HCT116 (cell line): ENCODE measurements around the genes UTP6, CDK5R1 and MYO1D.

- RRBS: 17% methylated on average over 45 of the region's 97 CpGs
Measured at GRCh38 chr17:31558518-31559459, 167.3 kb downstream of the RAB11FIP4 start.

- RRBS: no CpG with 5 or more reads among the region's 4 CpGs
Measured at GRCh38 chr17:31577625-31577976, 186.1 kb downstream of the RAB11FIP4 start.

GRCh38 chr17:31631572-31632209, 227.4 kb downstream of the COPRS start:
- RRBS: no CpG with 5 or more reads among the region's 8 CpGs

- RRBS: 3% methylated on average over 11 of the region's 51 CpGs
Measured at GRCh38 chr17:31901292-31902170, at the start of gene UTP6. UTP6 (minus strand) TSS chr17:31901708.

- RRBS: no CpG with 5 or more reads among the region's 2 CpGs
Measured at GRCh38 chr17:31999947-32000384, 7.2 kb upstream of the LRRC37B start.

DNA sequence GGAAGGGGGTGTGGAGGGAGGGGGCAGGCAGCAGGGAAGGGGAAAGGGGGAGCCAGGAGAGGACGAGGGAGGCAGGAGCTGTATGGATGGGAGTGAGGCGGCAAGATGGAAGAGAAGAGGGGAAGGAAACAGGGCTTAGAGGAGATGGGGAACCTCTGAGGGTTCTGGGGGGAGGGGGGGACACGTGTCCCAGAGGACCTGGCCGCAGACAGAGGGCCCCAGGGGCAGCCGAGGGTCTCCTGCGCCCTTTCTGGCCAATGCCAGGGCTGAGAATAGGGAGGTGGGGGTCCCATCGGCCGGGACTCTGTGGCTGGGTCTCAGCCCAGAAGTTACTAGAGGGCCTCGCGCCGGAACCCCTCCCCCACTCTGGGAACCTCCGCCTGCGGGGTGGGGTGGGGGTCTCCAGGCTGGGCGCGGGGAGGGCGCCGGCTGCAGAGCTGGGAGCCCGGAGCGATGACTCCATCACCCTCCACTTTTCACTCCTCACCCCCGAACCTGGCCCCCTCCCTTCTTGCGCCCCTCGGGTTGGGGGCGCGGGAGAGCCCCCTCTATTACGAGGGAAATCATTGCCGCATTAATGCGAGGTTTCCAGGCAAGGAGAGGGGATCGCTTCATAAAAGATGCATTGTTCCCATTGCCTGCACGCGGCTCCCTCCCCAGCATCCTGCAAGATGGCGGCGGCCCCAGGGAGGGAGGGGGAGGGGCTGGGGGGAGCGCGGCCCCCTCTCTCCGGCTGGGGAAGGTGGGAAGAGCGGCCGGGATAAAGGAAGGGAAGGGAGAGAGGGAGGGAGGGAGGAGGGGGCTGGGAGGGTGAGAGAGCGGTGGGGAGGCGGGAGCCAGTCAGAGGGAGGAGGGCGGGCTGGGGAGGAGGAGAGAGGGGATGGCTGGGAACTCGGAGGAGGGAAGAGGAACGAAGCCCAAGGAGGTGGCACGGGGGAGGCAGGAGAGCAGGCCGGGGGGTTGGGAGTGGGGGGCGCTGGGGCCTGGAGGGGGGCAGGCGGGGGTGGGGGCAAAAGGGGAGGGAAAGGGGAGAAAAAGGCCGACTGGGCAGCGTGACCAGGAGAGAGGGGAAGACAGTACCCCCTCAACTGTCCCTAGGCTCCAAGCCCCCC, 58.4 kb upstream of the RHOT1 start:
- RRBS: no CpG with 5 or more reads among the region's 48 CpGs

DNA sequence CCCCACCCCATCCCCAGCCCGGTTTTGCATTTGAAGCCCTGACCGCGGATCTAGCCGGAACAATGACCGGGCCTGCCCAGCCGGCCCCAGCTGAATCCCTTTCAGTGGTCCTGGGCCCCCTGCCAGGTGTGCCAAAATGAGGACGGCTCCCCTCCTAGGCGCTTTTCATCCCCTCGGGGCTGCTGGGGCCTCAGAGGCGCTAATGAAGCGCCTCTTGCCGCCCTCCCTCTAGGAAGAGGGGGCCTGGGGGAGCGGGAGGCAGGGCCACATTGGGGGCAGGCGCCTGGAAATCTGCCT, 57.1 kb upstream of the RHOT1 start:
- RRBS: no CpG with 5 or more reads among the region's 14 CpGs

DNA sequence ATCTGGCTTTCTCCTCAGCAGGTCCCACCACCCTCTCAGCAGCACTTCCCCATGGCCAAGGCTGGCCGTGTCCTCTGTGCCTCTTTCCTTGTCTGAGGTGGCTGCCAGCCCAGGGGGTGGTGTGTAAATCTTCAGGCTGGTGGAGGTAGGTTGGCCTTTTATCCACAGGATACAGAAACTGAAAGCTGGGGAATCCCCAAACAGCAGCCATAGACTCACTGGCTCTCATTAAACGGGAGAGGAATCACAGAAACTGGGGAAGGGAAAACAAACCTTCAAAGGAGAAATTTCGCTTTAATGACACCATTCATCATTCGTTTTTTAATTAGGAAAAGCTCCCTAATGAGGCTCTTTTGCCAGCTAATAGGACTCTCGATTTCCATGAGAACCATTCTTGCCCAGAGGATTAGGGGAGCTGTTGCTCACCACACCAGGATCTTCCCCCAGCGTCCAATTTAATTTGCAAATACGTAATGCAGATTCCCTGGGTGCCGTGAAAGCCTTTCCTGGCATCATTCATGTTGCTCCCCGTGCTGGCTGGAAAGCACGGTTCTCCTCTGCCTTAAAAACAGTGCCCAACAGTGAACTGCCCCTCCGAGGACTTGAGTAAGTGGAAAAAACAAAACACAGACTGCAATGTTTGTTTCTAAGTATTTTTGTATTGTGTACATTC, 17.9 kb downstream of the C17orf75 start:
- RRBS: no CpG with 5 or more reads among the region's 11 CpGs

DNA sequence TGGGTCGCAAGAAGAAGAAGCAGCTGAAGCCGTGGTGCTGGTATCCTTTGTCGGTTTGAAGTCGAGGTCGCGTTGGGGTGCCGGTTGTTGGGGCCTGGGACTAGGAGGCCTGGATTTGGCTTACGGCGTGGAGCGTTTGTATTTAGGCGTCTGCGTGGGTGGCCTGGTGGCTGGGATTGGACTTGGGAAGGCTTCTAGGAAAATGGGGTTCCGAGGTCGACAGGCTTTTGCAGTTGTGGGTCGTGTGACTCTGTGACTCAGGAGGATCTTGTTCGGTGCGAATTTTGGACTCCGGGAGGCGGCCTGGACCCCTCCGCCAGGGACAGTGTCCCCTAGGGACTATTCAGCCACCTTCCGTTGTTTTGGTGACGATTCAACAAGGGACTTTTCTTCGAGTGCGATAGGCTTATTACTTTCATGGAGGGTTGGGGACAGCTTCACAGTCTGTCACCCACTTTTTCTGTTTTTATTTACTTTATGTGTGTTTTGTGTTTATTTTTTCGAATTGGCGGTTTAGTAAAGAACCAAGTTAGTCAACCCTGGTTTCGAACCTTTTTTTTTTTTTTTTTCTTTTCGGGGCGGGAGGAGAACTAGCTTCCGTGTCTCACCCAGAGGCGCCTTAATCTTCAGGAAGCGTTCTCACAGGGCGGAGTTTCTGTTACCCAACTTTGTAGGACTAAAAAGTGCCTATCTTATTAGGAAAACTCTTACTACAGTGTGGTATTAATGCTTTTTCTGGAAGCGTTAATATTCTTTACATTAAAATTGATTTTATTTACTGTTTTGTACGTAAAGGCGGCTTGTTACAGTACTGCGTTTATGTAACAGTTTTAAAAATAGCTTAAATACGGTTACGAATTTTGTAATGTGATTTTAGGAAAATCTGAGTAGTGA, 577 bp downstream of the ZNF207 start:
- RRBS: 2% methylated on average over 6 of the region's 39 CpGs

- RRBS: no CpG with 5 or more reads among the region's 10 CpGs
Measured at GRCh38 chr17:32358925-32359289, 8.9 kb downstream of the ZNF207 start.

DNA sequence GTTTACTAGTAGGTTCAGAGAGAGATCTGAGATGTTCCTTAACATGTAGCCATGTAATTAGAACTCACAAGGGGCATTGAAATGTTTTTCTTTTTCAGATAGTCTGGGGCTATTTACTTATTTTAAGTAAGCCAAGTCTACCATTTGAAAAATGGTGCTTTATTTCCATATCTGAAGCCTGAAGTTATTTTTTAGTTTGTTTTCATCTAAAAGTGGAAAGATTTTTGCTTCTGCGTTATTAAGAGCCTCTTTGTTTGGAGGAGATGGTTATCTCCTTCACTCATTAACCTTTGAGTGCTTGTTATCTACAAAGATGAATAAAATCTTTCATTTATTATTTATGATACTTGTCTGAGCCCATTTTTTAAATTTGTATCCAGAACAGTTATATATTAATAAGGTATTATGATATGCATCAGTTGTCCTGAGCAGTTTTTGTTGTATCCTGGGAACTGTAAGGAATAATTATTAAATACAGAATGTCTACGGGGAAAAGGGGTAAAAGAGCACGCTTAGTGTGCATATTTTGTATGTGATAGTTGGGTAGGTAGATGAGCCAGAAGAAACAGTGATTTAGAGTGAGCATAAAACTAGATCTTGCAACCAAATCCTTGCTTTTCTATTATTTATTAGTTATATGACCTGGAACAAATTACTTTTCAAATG, 31.7 kb downstream of the ZNF207 start:
- RRBS: no CpG with 5 or more reads among the region's 3 CpGs

DNA sequence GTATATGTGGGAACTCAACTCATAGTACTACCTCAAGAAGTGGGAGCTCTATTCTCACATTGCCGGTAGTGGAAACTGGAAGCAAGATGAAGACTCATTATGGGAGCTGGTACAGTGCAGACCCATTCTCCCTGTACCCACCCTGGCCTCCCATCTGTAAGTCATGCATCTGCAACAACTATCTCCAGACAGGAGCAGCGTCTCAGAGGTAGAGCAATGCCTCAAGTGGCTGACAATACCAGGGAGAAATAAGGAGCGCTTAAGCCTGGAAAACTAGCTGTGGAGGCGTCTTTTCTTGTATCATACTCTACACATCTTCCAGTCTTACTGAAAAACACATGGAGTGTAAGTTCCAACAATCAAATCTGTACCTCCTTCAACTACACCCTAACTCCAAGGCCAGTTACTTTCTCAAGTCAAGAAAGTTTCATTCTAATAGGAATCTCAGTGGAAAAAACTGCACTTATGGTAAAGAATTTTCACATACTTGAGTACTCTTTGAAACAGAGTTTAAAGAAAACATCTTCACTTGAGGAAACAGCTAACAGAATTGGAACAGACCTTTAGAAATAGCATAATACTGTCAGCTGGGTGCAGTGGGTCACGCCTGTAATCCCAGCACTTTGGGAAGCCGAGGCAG, 29.9 kb upstream of the PSMD11 start:
- RRBS: no CpG with 5 or more reads among the region's 6 CpGs

DNA sequence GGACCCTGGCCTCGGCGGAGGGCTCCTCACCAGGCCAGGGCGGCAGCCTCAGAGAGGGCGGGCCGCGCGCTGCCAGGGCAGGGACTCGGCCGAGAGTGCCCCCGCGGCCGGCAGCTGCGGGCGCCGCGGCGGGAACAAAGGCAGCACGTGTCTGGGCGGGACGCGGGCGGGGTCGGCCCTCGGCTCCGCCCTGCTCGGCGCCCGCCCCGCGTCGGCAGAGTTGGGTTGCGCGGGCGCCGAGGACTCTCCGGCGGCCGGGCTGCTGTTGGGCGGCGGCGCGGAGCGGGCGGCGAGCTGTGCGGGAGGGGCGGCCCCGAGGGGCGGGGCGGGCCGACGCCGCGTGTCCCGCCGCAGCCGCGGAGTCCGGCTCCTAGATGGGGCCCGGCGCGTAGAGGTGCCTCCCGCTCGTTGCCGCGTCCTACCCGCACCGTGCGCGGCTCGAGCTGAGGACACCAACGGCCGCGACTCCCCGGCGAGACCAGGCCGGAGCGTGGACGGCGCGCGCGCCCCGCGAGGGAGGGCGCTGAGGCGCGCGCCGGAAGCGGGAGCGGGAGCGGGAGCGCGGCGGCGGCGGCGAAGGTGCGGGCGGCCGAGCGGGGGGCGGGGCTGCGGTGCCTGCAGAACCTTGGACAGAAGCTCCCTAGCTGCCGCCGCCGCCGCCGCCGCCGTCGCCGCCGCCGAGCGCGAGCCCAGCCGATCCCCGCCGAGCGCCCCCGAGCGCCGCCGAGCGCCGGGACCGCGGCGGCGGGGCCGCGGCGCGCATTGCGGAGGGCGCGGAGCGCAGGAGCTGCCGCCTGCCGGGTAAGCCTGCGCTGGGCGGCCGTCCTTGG, at the start of gene CDK5R1:
Gene CDK5R1 (plus strand): TSS at position 632 of the 830 bp plus-strand sequence.
- RRBS: 1% methylated on average over 44 of the region's 145 CpGs

DNA sequence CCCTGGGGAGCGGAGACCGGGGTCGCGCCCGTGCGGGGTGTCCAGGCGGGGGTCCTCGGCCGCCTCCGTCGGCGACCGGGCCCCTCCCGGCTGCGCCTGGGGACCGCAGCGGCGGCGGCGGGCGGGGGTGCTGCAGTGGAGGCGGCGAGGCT, 275 bp downstream of the CDK5R1 start:
- RRBS: 2% methylated on average over 21 of the region's 23 CpGs

GRCh38 chr17:32503252-32504373, 16.8 kb downstream of the CDK5R1 start:
- RRBS: no CpG with 5 or more reads among the region's 10 CpGs

- RRBS: no CpG with 5 or more reads among the region's 9 CpGs
Measured at GRCh38 chr17:32604496-32605479, 118.0 kb downstream of the CDK5R1 start.

DNA sequence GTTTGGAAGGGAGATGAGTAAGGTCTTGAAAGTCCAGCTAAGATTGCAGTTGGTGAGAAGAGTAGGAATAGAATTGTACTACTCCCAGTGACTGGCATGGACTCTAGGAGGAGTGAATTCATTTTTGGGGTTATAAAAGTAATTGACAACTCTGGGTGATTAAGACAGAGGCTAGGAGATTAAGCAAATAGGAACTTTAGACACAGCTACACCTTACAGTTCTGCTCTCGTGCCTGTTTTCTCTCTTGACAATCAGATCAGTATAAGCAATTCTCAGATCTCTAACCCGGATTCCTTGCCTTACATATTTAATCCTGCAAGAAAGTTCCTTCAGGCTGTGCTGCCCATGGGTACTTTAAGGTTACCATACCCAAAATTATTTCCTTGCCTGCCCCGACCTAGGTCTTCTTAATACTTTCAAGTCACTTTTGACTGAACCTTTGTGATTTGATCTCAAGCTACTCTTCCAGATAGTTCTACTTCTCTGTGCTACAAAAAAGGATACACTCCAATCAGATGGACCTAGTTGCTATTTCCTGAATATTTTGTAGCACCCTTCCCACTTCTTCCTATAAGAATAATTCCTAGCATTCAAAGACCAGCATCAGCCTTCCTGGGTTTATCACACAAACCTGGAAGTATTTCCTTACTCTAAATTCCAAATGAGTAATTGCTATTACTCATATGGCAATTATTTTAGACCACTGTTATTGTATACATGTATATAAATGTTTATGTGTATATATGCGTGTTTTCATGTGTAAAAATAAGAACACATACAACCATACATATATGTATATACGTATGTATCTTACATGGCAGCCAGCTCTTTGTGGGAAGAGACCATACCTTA, 130.9 kb downstream of the MYO1D start:
- RRBS: no CpG with 5 or more reads among the region's 5 CpGs

GRCh38 chr17:32835173-32835842, 41.6 kb downstream of the MYO1D start:
- RRBS: no CpG with 5 or more reads among the region's 3 CpGs

GRCh38 chr17:32851035-32852001, 25.6 kb downstream of the MYO1D start:
- RRBS: no CpG with 5 or more reads among the region's 7 CpGs

DNA sequence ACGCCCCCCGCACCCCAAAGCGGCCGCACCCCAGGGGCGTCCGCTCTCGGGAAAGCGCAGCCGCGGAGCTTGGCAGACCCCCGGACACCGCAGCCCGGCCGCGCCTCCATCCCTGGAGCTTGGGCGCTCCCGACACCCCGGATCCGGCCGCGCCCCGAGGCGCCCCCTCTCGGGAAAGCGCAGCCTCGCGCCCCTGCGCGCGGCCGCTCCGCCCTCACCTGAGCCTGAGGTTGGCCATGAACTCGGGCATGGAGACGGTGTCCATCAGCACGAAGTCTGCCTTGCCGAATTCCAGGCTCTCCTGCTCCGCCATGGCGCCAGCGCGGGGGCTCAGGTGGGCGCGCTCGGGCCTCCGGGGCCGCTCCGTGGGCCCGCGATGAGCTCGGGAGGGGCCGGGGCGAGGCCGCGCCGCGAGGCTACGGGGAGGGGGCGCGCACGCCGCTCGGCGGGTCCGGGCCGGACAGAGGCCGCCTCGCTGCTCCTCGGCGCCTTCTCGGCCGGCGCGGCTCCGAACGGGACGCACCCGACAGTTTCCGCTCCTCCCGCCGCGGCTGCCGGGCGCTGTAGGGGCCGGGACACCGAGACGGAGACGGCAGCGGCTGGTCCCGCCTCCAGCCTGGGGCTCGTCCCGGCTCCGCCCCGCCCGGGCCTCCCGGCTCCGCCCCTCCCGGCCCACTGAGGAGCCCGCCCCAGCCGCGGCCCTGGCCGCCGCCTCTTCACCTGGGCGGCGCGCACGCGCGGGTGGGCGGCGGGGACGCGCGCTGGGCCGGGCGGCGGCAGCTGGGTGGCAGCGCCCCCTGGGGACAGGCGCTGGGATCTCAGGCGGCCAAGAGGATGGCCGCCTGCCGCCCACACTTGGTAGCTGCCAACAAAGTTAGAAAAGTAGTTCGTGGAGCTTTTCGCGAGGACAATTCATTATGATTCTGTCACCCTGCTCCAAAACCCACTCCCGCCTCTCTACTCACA, at the start of gene MYO1D:
Gene MYO1D (minus strand): TSS at position 565 of the 966 bp plus-strand sequence.
- RRBS: under 1% methylated on average over 65 of the region's 124 CpGs